Measurements from ENCODE around the genes PODXL and EXOC4.

DNA sequence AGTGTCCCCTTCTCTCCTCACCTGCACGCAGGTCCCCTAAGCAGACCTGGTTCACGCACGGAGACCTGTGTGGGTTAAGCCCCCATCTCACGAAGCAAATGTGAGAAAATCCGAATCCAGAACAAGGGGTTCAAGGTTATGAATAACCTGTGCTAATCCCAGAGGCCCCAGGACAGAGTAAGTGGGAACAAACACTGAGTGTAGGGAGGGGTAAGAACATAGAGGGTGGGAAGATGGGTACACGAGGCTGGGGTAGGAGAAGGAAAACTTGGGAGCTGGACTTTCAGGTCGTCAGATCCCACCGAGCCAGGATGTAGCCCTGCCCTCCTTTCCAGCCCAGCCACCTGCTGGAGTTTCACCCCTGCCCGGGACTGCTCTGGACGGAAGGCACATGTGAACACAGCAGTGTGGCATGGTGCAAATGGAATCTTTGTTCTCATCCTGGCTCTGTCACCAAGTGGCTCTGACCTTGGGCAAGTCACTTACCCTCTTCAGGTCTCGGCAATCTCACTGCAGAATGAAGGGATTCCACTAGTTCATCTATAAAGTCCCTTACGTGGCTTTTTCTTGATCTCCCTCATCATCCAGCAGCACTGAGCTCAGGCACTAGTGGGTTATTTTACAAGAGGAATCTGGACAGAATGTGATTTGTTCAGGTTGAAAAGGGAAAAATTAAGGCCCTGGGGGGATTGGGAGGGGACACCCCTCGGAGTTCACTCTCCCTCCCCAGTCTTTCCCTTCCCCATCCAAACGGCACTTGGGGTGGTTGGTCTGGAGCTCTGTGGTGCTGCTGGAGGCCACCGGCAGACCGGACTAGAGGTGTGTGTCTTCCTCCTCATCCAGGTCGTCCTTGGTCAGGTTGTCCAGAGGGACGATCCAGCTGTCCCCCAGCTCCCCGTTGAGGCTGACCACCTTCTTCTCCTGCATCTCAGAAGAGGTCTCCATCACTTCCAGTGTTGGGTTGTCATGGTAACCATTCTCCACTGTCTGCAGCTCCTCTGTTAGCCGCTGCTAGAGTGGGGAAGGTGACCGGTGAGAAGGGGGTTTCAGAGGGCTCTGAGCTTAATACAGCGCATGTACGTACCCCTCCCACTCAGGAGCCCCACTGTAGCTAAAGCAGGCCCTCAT lies 52.6 kb downstream of the PODXL start:
- PRO-cap = no peak
- RAMPAGE, long total RNA, 2 experiments = no peak in any of the 2 experiments

DNA sequence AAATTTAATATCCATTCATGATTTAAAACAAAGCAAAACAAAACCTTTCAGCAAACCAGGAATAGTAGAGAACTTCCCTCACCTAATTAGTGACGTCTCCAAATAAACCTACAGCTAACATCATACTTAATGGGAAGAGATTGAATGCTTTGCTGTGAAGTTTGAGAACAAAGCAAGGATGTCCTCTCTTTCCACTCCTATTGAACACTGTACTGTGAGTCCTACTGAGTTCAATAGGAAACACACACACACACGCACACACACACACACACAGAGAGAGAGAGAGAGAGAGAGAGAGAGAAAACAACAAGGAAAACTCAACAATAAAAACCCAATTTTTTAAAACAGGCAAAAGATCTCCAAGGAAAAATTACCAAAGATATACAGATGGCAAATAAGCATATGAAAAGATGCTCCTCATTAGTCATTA lies 32.3 kb downstream of the PODXL start:
- PRO-cap = no peak
- RAMPAGE, long total RNA, 2 experiments = no peak in any of the 2 experiments

DNA sequence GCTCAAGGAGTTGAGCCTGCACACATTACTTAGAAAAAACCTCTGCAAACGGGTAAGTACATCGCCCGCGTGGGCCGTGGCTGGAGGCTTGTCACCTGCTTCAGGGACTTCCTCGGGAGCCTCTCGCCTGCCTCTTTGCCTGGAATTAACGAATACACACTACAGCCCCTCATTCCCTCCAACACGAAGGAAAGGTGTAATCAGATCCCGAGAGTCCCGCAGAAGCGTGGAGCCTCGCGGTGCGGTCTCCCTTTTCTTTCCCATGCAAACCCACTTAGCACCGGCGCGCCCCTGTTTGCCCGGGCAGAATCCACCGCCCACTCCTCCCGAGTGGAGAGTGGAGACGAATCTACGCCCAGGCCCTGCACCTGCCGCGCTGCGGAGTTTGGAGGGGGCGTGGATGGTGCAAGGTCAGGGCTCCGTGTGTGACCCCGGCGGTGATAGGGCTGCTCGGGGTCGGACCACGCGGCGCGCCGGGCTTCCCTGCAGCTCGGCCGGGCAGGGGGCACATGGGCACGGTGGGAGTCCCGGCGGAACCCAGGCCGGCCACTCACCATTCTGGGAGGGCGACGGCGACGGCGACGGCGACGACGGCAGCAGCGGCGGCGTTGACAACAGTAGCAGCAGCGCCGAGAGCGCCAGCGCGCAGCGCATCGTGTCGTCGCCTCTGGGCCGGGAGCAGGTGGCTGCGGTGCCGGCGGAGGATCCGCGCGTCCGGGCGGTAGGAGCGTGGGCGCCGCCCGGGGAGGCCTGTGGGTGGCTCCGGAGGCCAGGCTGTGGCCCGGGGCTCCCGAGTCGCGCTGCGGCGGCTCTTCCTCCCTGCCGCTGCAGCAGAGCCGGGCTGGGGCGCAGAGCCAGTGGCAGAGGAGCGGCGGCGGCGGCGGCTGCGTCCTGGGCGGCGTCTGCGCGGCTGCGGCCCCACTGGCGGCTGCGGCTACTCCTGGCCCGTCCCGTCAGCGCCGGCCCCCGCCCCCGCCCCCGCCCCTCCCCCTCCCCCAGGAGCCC lies at the start of gene PODXL:
Gene PODXL, minus strand, starts transcription at position 923 of the 1,005 bp plus-strand sequence.
- PRO-cap = bidirectional peak, plus-strand start outside the sequence, minus-strand start at position 904 of the sequence
- RAMPAGE, long total RNA, 2 experiments = no peak in any of the 2 experiments

DNA sequence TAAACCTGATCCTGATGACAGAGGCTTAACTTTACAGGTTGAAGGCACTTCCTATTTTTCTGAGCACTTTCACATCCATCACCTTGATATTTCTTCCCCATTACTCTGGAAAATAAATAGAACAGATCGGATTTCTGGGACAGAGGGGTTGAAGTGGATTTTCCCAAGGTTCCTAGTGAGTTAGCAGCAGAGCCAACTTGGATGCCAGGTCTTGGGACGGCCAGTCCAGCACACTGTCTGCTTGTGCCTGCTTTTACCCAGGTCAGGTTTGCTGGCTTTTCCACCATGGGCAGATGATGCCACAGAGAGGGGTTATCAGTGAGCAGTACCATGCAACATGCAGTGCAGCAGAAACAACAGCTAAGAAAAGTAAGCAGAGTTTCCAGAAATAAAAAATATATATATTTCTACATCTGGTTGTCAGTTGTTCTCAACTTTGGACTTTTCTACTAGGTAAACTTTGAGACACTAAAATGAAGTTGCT lies 372.7 kb upstream of the PODXL start:
- PRO-cap = unidirectional peak, plus-strand start at position 207 of the sequence
- RAMPAGE, long total RNA, 2 experiments = no peak in any of the 2 experiments

- PRO-cap = no peak
- RAMPAGE, long total RNA, 2 experiments = no peak in any of the 2 experiments
Measured at GRCh38 chr7:132251176-132251710, 325.0 kb downstream of the PLXNA4 start.

DNA sequence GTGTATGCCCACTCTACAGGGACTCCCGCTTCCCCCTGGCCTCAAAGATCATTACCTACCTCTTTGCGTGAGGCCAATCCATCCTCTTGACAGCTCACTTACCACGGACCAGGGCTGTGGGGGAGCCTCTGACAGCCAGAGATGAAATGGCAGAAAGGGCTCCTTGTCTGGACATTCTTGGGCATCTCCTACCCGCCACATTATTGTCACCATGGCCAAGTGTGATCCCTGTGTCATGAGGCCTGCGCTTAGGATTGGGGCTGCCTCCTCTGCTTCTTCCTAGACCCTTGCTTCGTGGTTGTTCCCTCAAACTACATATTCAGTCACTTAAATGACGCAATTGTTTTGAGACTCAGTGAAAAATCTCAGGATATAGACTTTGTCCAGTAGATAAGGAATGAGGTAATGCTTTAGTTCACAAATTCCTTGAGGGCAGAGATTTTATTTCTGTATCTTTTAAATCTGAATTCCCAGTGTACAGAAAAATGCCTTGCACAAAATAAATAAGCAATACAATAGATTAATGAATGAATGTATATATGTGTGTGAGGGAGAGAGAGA lies 159.1 kb downstream of the PLXNA4 start:
- PRO-cap = no peak
- RAMPAGE, long total RNA, 2 experiments = no peak in any of the 2 experiments

- PRO-cap = no peak
- RAMPAGE, long total RNA, 2 experiments = no peak in any of the 2 experiments
Measured at GRCh38 chr7:132688007-132688450, 111.8 kb upstream of the PLXNA4 start.

GRCh38 chr7:133252695-133253512 lies at the start of gene EXOC4:
EXOC4 (plus strand) TSS chr7:133253078.
- PRO-cap = unidirectional peak, plus-strand start at chr7:133253083
- RAMPAGE, long total RNA, 2 experiments = start-site peak on the plus strand in 2 of 2 experiments, at chr7:133253072-133253099 at its widest, 511 to 2,064 reads per replicate

GRCh38 chr7:133377218-133377672 lies 124.4 kb downstream of the EXOC4 start:
- PRO-cap = no peak
- RAMPAGE, long total RNA, 2 experiments = start-site peak on the plus strand in 1 of 2 experiments, at chr7:133377405-133377670 at its widest, 9 reads per replicate

GRCh38 chr7:133767675-133768329 lies 359.3 kb upstream of the LRGUK start:
- PRO-cap = no peak
- RAMPAGE, long total RNA, 2 experiments = start-site peak on the plus strand in 1 of 2 experiments, at chr7:133767806-133767935 at its widest, 5 reads per replicate

- PRO-cap = no peak
- RAMPAGE, long total RNA, 2 experiments = no peak in any of the 2 experiments
Measured at GRCh38 chr7:133805213-133805972, 321.7 kb upstream of the LRGUK start.

DNA sequence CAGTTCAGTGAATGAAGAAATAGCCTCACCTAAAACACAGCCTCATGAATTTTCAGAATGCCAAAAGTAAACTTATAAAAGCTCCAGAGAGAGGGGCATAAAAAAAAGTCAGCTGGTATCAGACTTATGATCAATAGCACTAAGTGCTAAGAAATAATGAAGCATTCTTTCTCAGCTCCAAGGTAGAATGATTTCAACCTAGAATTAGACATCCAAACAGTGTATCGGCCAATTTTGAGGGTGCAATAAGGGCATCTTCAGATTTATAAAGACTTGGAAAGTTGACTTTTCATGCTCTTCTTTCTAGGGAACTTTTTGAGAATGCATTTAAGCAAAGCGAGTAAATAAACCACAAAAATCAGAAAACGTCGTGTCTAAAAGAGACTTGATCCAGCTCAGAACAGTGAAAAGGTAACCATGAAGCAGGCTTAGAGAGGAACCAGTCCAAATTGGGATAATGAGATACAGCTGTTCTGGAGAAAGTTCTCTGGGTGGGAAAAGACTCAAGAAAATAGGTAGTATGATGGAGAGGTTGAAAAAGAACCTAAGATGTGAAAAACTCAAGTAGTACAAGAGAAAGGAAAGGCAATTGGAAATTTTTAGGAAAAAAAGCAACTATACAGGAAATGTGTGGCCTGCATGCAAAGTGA lies 93.3 kb upstream of the LRGUK start:
- PRO-cap = no peak
- RAMPAGE, long total RNA, 2 experiments = no peak in any of the 2 experiments

DNA sequence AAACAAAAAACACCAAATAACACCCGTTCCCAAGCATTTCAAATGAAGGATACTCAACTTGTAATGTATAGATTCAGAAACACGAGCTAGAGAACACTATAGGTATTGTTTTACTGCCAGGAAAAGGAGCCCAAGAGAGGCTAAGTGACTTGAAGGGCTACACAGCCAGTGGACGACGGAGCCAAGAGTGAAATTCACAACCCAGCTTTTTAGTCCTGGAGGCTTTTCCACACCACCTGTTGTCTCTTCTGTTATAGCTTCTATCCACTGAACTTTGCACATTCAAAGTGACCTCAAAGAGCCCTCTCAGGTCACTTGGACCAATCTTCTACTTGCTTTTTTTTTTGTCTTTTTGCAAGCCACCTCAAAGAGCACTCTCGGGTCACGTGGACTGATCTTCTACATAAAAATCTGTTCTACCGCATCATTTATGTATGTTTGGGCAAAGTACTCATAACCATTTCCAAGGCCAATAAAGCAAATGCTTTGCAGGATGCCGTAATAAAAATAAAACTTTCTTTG lies 1.0 kb downstream of the SLC35B4 start:
- PRO-cap = no peak
- RAMPAGE, long total RNA, 2 experiments = no peak in any of the 2 experiments

DNA sequence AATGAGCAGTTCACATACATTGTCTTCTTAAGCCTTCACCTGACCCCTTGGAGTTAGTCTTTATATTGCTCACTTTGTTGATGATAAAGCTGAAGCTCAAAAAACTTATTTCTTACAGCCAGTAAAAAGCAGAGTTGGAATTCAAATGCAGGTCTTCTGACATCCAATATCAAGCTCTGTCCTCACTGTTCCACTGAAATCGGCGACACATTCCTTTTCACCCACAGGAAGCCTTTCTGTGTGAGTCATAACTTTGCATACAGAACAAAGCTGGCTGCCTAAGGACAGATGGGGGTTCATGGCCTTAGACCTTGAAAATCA lies 21.8 kb upstream of the AKR1B1 start:
- PRO-cap = no peak
- RAMPAGE, long total RNA, 2 experiments = no peak in any of the 2 experiments

DNA sequence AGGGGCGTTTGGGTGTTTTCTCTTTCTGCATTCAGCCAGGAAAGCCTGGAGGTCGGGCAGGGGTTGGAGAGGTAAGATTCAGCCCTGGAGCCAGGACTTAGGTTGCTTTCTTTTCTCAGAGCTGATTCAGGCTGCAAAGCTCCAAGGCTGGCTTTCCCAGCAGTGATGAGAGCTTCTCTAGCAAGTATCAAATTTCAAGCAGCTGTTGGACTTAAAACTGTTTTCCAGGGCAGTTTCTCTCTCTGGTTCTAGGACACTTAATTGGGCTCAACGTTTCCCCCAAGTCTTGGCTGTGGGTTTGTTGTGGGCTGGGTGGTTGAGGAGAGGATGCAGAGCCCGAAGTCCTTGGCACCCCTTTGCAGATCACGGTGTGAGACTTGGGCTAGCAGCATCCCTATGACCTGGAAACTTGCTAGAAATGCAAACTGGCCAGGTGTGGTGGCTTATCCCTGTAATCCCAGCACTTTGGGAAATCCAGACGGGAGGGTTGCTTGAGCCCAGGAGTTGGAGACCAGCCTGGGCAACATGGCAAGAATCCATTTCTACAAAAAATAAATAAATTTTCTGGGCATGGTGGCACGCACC lies 740 bp downstream of the AKR1B10 start:
- PRO-cap = no peak
- RAMPAGE, long total RNA, 2 experiments = no peak in any of the 2 experiments

- PRO-cap = no peak
- RAMPAGE, long total RNA, 2 experiments = no peak in any of the 2 experiments
Measured at GRCh38 chr7:134669413-134669759, 22.7 kb downstream of the BPGM start.

- PRO-cap = no peak
- RAMPAGE, long total RNA, 2 experiments = no peak in any of the 2 experiments
Measured at GRCh38 chr7:134720024-134720428, 59.4 kb upstream of the CALD1 start.

DNA sequence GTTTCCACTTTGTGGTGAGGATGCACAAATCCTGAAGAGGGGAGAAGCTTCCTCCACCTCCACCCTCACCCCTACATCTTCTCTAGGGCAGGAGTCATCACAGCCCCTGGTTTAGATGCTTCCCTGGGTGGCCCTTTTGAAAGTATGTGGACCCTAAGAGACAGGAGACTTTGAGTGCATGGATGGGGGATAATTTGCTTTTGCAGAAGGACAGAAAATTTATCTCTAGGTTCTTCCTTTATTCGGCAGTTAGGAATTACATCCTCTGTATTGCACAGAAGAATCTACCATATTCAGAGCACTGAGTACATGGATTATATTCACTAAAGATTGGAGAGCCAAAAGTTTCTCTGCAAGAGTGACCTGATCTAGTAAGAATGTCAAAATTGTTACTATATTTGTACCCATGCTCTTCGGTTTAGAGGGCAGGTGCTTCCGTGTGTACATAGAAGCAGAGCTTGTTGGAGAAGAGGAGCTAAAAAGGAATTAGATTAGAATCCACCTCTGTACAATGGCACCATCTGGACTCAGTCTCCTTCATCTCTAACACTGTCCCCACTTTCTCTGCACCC lies 8.1 kb downstream of the CALD1 start:
- PRO-cap = no peak
- RAMPAGE, long total RNA, 2 experiments = no peak in any of the 2 experiments

DNA sequence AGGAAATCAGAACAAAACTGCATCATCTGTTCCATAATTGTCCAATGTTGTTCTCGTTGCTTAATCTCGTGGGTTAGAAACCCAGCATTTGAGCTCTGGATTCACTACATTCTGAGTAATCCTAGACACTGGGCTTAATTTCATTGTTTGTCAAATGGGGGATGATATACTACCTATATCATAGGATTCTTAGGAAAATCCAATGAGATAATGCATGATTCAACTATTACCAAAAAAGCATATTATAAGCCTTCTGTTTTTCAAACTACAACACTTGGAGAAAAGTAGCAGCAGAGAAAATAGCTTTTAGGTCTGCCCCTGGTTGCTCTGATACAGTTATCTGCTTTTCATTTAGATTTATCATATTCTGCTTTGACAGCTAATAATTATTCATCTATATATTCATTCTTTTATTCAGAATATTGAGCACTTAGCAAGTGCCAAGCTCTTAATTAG lies 49.1 kb downstream of the CALD1 start:
- PRO-cap = no peak
- RAMPAGE, long total RNA, 2 experiments = no peak in any of the 2 experiments

GRCh38 chr7:134939145-134939591 lies 47.1 kb upstream of the AGBL3 start:
- PRO-cap = no peak
- RAMPAGE, long total RNA, 2 experiments = no peak in any of the 2 experiments